Mesothelial cell of epicardium (in vitro differentiated cells): ENCODE results near the gene GNPDA2.

GRCh38 chr4:40321457-40322151 is 13.5 kb upstream of the CHRNA9 start:
- PRO-cap = no peak

DNA sequence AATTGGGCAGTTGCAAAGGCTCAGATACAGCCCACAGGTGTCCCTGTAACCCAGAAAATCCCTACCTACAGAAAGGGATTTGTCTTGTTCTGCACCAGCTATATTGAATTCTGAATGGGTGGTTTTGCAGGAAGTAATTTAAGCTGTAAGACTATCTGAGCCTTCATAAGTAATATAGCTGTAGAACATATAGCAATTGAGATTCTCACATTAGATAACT is 34.6 kb downstream of the CHRNA9 start:
- PRO-cap = no peak

GRCh38 chr4:40424856-40425968 is 90.1 kb downstream of the CHRNA9 start:
- PRO-cap = no peak

DNA sequence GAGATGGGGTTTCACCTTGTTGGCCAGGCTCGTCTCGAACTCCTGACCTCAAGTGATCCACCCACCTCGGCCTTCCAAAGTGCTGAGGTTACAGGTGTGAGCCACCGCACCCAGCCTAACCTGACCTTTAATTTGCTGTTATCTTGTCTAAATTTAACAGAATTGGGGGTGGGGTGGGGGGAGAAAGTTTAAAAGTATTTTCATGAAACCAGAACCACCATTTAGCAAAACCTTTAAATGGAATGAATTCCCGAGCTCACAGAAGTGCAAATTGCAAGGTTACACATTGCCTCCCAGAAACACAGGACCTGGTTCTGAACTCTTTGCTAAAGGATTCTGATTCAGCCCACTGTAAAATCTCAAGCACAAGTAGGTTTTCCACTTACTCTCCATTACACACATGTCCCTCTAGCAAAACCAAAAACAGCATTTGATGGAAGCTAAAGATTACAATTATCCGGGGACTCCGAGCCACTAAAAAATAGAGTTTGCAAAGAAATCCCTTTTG is 115.7 kb downstream of the RBM47 start:
- PRO-cap = no peak

- PRO-cap = no peak
Measured at GRCh38 chr4:40559556-40560609, 69.8 kb downstream of the RBM47 start.

DNA sequence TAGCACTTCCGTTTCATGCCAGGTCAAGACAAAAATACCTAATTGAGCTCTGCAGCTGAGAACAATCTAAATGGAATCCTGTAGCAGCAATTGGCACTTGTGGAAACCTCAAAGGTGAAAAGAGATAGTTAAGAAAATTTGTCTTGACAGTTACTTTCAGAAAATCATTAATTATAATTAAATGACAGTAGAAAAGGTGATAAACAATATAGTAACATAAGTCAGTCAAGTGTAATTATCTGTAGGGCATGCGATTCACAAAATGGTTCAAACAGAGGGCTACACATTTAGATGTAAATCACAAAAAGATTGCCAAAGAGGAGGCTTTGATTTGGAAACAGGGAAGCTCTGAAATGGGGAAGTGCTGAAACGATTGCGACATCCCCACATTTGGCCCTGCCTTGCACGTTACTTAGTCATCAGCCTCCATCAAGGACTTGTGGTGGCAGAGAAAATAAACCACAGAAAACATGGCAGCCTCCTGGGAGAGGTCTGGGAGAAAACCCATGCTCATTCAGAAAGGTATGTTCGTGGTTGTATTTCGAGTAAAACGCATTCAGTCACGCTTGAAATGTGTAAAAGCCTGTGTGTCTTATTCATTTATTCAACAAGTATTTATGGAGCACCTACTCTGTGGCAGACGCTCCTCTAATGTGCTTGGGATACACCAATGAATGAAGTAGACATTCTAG is 8.0 kb downstream of the RBM47 start:
- PRO-cap = no peak

DNA sequence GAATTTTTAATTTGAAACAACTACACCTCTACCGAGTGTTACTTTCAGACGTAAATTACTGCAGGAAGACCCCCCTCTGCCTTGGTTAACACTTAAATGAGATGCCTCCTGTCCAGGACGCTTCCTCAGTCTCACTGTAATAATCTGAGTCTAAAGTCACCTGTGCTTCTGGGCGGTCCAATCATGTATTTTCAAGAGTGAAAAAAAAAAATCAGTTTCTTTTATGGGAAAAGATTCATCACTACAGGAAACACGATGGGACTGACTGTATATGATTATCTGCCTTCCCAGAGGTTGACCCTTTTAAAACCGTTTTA is 796 bp downstream of the RBM47 start:
- PRO-cap = no peak

DNA sequence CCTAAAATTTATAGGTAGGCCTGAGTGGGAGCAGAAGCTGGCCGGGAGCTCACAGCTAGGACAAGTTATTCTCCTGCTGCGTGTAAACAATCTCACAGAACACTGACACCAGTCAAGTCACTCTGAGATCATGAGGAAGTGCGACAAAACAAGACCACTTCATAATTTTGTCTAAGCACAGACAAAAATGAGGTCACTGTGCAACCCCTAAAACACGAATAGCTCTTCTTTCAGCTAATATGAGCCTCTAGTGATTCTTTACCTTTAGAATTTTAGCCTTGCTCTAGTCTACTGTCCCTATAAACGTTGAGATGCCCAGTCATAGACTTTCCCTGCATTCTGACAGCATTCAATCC is 15.2 kb upstream of the NSUN7 start:
- PRO-cap = no peak

GRCh38 chr4:40823402-40824038 is 73.8 kb downstream of the NSUN7 start:
- PRO-cap = no peak

DNA sequence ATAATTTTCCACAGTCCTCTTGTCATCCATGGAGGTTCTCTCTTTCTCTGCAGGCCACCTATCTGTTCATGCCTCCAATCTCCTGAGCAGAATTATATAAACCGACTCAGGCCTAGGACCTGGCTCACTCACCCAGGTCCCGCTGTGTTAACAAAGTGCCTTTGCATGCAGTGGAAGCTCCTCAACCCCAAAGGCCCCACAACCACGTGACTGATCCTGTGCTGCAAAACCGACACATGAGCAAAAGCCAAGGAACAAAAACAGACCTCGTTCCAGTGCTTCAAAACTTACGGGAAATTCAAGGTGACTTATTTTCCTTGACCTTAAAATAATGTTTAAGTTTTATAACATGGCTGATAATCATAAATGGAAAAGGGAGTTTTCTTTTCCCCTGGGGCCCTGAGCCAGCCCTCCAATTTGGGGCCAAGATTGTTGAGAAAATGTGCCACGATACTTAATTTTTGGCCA is 94.1 kb downstream of the APBB2 start:
- PRO-cap = no peak

DNA sequence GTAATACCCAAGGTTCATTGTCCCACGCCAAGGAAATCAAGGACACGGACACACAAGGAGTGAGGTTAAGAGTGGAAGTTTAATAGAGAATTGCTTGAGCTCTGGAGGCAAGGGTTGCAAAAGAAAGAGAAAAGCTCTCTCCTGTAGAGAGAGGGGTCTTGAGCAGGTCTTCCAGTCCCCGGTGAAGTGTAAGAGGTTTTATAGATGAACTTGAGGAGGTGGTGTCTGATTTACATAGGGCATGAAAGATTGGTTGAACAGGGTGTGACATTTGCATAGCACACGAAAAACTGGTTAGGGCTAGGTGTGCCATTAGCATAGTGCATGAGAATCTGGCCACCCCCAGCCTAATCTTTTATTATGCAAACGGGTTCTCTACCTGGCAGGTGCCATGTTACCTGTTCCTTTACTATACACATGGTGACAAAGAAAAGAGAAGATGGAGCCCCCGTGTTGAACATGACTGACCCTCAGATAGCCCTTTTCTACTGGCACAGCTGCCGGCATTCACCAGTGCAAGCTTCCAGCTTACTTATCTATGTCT is 71.0 kb downstream of the UCHL1 start:
- PRO-cap = no peak

GRCh38 chr4:41378311-41378948 is 121.7 kb downstream of the UCHL1 start:
- PRO-cap = no peak

DNA sequence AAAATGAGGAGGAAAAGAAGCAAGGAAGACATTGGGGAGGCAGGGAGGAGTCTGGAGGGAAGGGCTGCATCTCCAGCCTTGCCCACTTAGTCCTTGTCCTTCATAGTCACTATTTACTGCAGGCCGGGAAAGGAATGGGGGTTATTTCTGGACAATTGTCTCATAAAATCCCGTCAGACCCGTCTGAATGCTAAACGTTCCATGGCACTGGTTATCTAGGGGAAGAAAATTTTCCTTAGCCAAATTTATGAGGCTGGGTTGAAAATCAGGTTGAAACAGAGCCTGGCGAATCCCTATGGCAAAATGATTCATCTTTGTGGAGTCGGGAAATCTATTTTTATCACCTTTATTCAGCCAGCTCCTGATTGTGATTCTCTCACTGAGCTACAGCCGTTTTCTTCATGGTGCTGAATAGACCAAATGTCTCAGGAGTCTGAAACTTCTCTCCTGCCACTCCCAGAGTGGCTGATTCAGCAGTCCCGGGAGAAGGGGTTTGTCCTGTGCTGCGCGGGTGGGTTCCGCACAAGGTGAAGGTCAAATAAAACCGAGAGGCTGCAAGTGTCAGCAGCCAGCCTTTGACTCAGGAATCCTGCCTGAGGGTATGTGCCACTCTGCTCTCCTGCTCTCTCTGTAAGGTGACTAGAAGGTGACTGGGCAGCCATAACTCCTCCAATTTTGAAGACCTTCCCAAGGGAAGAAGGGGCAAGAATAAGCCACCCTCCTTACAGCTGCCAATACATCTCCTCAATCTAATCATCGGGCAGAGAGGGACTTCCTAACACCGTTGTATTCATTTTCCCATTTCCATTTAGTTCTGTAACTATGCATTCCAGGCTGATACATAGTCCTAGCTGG is 1.1 kb downstream of the LIMCH1 start:
- PRO-cap = no peak

DNA sequence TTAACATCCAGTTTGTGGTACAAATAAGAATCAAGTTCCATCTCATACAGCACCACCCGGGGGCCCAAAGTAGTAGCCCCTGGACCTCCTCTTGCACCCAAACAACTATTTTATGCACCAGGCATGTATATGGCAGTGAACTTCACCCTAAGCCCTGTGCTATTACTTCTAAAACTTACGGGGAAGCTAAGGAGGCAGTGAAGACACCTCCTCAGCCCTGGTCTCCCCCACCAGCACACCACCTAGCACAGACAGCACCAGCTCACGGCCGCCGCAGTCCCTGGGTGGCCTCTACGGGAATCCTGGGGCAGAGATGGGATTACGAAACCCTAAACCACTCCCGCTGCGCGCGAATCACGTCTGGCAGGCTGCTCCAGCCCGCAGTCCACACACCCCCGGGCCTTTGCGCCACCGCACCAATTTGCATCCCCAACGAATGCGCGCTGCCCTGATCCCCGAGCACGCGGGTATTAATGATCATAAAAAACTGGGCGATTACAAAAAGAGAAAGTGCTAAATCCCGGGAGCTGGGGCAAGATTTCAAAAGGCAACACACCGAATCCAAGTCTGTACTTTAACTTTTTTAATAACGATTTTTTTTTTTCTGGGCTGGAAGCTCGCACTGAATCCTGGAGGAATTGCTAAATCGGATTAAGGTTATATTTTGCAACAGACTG is 70.0 kb upstream of the TMEM33 start:
- PRO-cap = no peak

GRCh38 chr4:42637790-42638192 is 19.1 kb downstream of the ATP8A1 start:
- PRO-cap = no peak

DNA sequence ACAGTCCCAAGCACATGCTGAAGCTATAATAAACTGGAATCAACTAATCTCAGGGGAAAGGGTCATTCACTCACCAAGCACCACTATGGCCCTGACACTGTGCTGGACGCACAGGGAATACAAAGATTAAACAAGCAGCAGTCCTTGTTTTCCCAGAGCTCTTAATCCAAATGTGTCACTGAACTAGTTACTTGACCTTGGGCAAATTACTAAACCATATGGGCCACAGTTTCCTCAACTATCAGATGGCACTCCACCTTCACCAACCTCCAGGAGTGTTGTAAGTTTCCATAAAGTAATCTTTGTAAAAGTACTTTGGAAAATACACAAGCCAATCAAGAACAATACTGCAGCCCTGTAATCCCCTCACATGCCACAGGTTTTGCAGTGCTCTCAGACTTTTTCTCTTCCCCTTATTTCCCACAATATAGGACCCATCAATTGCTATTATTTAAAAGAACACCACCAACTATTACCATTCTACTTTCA is 1.9 kb downstream of the ATP8A1 start:
- PRO-cap = no peak

GRCh38 chr4:42671928-42672201 is 15.0 kb upstream of the ATP8A1 start:
- PRO-cap = no peak

DNA sequence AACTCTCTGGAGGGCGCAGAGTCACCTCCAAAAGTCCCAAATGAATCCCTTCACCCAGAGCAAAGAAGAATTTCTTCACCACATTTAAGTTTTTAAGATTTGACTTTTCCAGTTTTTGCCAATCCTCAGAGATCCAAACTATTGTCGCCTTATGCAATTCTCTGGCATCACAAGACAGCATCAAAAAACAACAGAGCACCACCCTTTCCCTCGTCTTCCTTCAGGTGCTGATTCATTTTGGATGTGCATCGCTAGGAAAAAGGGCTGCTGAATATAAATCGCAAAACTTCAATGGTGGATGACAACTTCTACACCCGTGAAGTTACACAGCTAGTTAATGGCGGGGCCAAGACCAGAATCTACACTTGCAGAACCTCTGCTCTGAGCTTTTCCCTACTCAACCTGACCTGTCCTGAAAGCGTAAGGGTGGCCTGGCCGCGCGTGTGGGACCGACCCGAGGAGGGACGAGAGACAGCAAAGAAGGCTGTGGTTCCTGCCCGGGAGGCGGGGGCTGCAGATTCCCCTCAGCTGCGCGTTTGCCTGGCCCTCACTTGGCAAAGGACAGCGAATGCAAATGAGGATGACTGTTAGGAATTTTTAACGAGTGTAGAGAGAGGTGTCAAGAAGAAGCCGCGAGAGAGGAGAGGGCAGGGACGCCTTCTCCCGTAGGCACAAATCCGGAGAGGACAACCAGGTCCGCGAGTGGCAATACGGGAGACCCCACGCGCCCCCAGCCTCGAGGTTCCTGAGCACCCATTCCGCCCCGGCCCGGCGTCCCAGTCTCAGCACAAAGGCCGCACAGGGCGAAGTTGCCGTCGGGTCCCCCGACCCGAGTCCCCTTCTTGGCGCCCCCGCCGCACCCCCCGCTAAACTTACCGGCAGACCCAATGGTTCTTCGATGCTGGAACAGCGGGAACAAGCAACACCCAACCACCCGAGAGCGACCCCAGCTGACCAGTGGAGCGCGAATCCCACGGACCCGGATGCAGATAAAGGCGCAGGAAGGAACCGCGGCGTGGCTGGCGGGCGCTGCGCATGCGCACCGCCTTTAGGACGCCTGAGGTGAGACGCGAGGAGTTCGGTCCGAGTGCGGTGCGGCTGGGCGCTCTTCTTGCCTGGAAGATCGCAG is at the start of gene GNPDA2:
TSS of gene GNPDA2 (minus strand) at position 959 of the 1,129 bp plus-strand sequence.
- PRO-cap = bidirectional peak, plus-strand start at position 1,065 of the sequence, minus-strand start at position 991 of the sequence

DNA sequence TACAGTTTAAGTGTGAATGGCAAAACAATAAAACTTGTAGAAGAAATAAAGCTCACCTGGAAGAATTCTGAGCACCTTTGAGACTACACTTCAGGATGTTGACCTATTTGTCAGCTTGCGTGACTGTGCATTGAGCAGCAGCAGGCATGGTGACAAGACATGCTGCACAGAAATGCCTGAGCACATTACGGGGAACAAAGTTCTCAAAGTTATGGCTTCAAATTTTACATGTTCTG is 38.6 kb upstream of the GNPDA2 start:
- PRO-cap = no peak

DNA sequence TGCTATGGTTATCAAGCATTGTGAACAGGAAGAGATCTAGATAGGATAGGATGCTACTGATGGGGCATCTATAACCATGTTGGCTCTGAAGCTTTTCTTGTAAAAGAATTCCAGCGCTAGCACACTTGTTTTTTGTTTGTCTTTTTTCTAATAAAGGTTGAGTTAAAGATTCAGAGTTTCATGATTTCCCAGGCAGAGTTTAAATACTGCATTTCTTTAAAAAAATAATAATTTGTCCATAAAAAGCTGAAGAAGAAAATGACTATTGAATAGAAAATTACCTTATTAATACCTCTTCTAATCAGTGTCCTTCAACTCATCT is 448.4 kb upstream of the GNPDA2 start:
- PRO-cap = no peak